ENCODE data around the genes RABAC1, DEDD2 and ZNF526.

DNA sequence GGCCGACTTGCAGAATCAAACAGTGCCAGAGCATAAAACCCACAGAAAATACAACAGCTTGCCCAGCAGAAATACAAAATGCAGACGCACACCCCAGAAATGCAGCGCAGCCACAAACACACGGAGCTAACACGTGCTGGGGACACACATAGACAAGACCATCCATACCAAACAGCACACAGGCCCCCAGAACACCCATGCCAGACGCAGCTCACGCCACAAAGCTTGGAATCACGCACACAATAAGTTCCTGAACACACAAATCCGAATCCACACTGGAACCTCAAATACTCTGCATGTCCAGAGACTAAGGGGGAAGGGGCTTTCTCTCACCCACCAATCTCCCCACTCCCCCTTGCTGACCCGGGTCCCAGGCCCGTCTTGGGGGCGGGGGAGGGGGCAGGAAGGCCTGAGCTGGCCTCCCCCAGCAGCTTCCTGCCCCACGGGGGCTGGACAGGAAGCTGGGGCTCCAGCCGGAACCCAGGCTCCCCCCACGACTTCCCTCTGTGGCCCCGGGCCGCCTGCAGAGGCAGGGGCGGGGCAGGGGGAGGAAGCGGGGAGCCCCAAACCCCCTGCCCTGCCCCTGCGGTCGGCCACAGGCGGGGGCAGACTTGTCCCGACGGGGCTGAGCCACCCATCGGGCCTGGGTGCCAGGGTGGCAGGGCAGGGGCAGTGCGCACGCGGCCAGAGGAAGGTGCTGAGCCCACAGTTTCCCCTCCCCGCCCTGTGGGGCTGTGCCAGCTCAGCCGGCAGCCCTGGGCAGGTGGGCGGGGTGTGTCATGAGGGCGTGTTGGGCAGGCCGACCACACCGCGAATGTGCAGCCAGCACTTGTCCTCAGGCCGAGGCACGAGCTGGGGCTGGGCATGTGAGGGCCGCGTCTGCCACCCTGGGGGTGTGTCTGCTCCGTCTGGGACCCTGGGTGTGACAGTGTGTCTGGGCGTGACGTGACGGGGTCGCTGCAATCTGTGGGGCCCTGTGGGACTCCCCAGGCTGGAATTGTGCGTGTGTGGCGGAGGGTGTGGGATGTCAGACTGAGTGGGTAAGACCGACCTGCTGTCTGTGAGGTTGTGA lies 17.5 kb downstream of the CCDC97 start:
- PRO-cap: no peak

- PRO-cap: no peak
Observed at GRCh38 chr19:41401431-41402042, 3.9 kb downstream of the BCKDHA start.

DNA sequence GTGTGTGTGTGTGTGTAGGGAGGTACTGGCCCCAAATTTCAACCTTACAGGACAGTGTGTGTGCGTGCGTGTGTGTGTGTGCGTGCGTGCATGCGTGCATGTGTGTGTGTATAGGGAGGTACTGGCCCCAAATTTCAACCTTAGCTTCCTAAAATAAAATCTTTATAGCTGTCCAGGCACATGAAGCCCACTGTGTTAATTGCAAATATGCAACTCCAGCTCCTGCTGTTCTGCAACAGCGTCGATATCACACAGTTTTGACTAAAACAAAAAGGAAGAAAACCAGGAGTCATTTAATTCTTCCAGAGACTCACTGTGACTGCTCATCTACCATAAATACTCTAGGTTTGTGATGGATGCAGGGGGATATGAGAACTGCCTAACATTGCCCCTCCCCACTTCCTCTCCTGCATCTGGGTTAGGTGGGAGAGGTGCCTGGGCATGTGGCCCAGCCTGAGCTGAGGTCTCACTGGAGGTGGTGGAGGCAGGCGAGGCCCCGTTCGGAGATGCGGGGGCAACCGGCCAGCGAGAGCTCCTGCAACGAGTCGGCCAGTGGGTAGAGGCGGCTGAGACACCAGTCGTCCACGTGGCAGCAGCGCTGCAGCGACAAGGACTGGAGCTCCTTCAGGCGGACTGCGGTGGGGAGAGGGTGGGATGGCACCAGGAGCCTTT lies 5.8 kb upstream of the B3GNT8 start:
- PRO-cap: no peak

DNA sequence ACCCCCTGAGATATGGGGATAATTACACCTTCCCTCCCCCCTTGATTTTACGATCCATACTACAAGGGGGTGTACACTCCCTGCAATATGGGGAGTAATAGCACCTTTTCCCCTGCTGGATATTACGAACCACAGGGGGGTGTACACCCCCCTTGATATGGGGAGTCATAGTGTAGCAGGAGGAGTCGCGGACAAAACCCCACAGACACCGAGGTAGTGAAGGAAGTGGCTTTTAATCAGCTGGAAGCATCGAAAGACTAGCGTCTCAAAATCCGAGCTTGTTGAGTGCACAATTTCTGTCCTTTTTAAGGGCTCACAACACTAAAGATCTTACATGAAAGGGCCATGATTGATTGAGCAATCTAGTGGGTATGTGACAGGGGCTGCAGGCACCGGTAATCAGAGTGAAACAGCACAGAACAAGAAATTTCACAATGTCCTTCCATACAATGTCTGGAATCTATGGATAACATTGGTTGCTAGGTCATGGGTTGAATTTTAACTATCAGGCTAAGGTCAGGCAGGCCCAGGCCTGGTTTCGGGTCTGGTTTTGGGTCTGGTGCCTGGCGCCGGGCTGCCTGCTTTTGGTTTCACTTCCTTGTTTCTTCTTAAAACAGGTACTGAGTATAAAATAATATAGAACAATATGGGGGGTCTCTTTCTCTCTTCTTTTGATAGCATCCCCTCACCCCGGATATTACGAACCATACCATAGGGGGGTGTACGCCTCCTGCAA lies 20.5 kb downstream of the ERICH4 start:
- PRO-cap: no peak

DNA sequence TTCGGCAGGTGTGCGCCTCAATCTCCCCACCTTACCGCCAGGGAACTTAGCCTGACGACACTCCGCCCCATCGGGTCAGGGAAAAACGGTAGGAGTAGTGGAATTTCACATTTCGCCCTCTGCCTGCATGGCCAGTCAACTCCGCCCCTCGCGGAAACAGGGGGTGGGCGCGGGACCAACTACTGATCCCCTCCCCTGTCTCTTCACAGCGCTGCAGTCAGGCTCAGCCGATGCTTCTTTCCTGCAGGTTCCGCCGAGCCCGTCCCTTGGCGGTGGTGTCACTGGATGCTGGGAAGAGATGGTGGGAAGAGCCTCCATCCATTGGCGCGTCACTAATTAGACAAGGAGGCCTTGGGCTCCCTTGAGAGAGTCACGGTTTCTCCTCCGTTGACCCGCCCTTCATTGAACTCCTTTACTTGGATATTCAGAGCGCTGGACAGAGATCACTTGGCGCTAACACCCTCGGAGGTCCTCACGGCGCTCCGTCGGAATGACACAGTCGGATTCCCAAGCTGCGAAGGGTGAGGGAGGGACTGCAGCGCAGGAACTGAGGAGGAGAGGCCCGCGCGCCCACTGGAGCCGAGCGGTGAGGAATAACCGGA lies 11.4 kb upstream of the CEACAM21 start:
- PRO-cap: no peak

DNA sequence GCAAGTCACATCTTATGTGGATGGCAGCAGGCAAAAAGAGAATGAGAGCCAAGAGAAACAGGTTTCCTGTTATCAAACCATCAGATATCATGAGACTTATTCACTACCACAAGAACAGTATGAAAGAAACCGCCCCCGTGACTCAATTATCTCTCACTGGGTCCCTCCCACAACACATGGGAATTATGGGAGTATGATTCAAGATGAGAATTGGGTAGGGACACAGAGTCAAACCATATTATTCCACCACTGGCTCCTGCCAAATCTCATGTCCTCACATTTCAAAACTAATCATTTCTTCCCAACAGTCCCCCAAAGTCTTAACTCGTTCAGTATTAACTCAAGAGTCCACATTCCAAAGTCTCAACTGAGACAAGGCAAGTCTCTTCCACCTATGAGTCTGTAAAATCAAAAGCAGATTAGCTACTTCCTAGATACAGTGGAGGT lies 24.8 kb downstream of the CEACAM7 start:
- PRO-cap: no peak

DNA sequence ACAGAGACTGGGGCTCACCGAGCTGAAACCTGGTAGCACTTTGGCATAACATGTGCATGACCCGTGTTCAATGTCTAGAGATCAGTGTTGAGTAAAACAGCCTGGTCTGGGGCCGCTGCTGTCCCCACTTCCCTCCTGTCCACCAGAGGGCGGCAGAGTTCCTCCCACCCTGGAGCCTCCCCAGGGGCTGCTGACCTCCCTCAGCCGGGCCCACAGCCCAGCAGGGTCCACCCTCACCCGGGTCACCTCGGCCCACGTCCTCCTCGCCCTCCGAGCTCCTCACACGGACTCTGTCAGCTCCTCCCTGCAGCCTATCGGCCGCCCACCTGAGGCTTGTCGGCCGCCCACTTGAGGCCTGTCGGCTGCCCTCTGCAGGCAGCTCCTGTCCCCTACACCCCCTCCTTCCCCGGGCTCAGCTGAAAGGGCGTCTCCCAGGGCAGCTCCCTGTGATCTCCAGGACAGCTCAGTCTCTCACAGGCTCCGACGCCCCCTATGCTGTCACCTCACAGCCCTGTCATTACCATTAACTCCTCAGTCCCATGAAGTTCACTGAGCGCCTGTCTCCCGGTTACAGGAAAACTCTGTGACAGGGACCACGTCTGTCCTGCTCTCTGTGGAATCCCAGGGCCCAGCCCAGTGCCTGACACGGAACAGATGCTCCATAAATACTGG lies 1.6 kb upstream of the CEACAM5 start:
- PRO-cap: no peak

- PRO-cap: no peak
Observed at GRCh38 chr19:41775306-41775877, 20.1 kb downstream of the CEACAM6 start.

GRCh38 chr19:41776710-41777151 lies 19.7 kb upstream of the CEACAM3 start:
- PRO-cap: no peak

- PRO-cap: bidirectional peak, plus-strand start at chr19:41860782, minus-strand start at chr19:41860736; bidirectional peak, plus-strand start at chr19:41861188, minus-strand start at chr19:41860918; unidirectional peak, minus-strand start at chr19:41861290
Observed at GRCh38 chr19:41860672-41861708, 935 bp downstream of the RPS19 start.

- PRO-cap: no peak
Observed at GRCh38 chr19:41871671-41872793, 5.0 kb upstream of the CD79A start.

GRCh38 chr19:41959002-41959938 lies at the start of gene RABAC1:
TSS of gene RABAC1 (minus strand) at chr19:41959321.
- PRO-cap: bidirectional peak, plus-strand start at chr19:41959448, minus-strand start at chr19:41959294

DNA sequence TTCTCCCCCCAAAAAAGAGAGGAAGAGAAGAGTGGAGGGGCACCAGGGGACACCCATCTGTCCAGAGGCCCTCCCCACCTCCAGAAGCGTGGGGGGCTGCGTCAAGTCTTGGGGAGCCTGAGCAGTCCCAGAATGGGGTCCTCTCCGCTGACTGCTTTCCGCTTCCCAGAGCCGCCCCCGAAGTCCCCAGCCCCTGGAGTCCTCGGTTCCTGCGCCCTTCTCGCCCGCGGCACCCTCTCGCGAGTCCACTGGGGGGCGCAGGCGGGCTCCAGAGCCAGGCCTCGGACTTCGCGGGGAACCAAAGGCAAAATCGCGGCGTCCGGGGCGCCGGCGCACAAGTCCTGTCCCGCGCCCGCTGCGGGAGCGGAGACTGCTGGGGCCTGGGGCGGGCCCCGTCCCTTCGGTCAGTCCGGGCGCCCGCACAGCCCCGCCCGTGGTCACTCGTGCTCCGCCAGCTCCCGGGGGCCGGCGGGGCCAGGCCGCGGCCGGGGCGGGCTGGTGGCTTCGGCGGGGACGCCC lies 4.5 kb upstream of the ATP1A3 start:
- PRO-cap: unidirectional peak, plus-strand start at position 307 of the sequence

GRCh38 chr19:42152250-42152859 lies 20.1 kb upstream of the POU2F2 start:
- PRO-cap: unidirectional peak, plus-strand start at chr19:42152536

- PRO-cap: no peak
Observed at GRCh38 chr19:42195126-42195326, 22.5 kb downstream of the DEDD2 start.

GRCh38 chr19:42196182-42197287 lies 20.9 kb downstream of the DEDD2 start:
- PRO-cap: no peak

- PRO-cap: no peak
Observed at GRCh38 chr19:42203380-42203733, 14.1 kb downstream of the DEDD2 start.

DNA sequence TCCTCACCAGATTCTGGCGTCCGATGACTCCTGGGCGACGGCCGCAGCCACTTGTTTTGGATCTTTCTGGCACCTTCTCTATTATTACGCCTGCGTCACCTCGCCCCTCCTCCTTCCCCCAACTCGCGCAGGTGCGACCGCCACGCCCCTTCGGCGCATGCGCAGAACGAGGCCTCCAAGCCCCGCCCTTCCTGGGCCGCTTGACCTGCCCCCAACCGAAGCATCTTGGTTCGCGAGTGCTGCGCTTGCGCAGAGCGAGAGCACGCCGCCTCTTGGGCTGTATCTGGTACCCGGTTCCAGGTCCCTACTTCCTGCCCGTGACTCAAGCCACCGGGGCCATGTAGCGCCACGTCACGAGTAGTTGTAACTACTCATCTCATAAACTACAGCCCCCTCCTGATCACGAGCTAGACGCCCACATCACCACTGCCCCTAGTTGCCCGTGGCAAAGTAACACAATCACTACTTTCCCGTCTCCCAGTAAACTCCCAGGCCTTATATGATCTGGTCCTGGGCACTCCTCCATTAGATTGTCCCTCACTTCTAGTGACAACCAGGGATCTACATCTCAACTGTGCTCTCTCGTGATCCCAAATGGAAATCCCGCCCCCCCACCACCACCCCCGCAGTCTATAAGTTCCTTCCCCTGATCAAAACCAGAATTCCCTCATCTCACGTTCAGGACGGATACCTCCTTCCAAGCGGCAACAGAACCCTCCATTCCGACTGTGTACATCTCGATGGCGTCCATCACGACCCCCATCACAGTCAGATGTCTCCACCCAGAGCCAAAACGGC lies at the start of gene DEDD2:
Gene DEDD2 (minus strand): TSS at position 53 of the 798 bp plus-strand sequence.
- PRO-cap: bidirectional peak, plus-strand start at position 307 of the sequence, minus-strand start at position 53 of the sequence

DNA sequence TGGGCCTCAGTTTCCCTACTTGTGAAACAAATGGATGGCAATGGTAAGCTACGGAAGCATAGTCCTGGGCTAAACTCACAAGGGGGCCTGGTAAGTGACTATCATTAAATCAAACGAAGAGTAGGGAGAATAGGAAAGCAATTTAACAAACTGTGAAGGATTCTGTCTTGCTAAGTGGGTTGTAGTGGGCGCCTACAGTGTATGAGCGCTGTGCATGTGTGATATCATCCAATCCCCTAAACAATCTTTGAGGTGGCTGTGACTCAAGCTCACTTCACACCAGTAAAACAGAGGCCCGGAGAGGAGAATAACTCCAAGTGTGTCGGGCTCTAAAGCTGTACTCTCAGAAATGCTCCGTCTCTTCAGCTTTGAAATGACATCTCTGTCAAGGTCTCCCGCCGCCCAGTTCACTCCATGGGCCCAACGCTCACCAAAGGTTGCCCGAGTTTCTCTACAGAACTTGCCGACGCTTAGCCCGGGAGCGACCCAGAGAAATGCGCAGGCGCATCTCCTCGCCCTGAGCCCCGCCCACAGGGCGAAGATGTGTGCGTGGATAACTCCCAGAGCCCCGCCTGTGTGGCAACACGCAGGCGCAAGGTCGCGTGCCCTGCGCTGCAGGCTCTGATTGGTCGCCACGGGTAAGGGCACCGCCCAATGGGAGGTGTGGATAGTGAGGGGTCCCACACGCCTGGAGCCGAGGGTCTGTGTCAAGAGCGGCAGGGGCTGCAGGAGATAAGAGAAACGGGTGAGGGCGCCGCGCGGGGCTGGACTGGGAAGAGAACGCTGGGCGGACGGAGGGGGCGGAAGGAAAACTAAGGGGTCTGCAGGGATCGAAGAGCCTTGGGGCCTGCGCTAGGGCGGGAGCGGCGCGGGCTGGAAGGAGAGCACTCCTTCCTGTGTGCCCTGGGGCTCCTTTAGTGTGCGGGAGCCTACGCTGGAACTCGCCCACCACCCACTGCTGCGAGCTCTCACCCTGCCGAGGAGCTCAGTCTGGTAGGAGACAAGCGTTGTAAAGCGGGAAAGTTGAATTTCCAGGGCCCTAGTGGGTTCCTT lies at the start of gene ZNF526:
Gene ZNF526 (plus strand): TSS at position 670 of the 1,053 bp plus-strand sequence.
- PRO-cap: bidirectional peak, plus-strand start at position 739 of the sequence, minus-strand start at position 453 of the sequence

DNA sequence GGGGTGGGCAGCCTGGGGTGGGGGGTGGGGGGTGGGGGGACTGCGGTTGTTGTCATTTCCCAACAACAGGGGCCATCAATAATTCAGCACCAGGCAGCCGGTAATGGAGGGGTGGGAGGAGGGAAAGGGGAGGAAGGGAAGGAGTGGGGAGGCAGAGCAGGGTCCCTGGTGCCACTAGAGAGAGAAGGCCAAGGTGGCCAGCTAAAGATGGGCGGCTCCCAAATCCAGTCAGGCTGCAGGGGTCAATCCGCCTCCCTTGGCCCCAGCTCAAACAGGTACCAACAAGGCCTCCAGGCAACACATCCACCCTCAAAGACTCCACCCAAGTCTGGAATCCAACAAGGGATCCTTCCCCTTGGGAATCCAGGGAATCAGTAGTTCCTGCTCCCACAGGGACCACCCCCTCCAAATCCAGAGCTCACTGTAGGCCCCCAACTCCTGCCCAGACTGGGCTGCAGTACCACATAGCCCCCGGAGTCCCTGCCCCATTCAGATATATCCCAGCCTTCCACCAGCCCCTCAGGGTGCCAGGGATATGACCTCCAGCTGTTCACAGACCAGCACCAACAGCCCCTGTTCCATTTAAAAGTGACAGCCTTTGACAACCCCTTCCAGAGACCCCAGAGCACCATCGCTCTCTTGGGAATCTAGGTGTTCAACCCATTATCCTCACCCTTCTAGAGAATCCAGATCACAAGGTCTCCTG lies 3.3 kb downstream of the ERF start:
- PRO-cap: no peak

All from neural crest cell (in vitro differentiated cells).